Fibroblast of villous mesenchyme (primary cell): ENCODE measurements around a stretch of chr13.

- CAGE, long polyA plus RNA: no peak
Observed at GRCh38 chr13:42320291-42321013, 48.5 kb downstream of the AKAP11 start.

DNA sequence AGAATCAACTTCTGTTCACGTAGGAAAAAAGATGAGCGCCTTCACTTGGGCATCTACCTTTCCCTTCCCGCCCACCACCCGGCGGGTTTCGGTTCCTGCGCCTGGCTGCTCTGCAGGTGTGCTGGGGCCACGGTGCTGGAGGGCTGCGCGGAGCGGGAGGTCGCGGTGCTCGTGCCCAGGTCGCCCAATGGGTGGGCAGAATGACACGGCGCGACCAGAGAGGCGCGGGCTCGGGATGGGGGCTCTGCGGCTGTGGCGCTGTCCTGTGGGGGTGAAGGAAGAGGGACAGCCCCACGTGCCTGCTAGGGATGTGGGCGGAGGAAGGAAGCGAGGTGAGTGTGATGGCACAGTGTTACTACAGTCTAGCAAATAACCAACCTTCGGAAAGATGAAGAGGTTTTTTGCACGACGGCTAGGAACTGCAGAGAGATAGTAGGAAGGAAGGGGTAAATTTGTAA is 966 bp downstream of the TNFSF11 start:
- CAGE, long polyA plus RNA: no peak

GRCh38 chr13:42870189-42870999 is 89.0 kb downstream of the FAM216B start:
- CAGE, long polyA plus RNA: no peak

DNA sequence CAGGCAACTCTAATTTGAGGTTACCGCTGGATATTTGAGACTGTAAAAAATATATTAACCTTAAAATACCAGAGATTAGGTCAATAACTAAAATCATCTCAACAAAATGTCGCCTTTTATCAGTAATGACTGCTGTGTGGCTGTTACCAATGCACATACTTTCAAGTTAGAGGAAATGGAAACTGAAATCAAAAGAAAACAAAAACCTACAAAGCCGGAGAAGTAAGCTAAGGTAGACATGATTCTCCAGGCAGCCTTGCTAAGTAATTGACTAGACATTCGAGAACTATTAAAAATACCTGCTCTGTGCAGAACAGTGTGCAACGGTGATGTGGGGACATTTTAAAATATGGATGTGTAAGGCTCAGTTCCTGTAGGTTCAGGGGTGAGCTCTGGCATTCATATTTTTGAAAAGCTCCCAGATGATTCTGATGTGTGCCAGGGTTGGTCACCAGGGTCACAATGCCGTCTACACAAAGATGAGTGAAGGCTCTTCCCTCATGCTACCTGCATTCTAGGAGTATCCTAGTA is 575 bp upstream of the EPSTI1 start:
- CAGE, long polyA plus RNA: no peak

- CAGE, long polyA plus RNA: no peak
Observed at GRCh38 chr13:43975350-43976096, 95.8 kb downstream of the LACC1 start.

DNA sequence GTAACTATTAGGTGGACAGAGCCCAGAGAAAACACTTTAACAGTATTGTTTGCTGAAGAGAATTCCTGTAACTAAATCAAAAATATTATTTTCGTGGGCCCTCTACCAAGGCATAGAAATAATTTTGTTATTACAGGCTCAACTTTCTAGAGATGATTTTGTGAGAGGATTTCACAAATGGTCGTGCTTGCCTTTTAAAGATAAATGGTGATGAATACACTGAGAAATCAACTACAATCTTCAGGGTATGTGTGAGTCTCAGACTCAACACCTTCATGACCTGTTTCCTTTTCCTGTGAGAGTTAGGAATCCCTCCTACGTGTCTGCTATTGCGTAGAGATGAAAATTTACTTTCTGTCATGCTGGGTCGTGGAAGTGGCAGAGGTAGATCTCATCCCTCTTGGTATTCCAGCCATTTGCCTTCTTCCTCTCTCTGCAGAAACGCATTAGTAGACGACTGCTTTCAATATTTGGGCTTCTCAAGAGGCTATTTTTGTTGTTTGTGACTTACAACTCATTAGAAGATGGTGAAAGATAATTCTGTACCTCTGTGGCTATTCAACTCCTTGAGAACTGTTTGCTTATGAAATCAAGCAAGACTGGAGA is 48.4 kb downstream of the SMIM2 start:
- CAGE, long polyA plus RNA: no peak

DNA sequence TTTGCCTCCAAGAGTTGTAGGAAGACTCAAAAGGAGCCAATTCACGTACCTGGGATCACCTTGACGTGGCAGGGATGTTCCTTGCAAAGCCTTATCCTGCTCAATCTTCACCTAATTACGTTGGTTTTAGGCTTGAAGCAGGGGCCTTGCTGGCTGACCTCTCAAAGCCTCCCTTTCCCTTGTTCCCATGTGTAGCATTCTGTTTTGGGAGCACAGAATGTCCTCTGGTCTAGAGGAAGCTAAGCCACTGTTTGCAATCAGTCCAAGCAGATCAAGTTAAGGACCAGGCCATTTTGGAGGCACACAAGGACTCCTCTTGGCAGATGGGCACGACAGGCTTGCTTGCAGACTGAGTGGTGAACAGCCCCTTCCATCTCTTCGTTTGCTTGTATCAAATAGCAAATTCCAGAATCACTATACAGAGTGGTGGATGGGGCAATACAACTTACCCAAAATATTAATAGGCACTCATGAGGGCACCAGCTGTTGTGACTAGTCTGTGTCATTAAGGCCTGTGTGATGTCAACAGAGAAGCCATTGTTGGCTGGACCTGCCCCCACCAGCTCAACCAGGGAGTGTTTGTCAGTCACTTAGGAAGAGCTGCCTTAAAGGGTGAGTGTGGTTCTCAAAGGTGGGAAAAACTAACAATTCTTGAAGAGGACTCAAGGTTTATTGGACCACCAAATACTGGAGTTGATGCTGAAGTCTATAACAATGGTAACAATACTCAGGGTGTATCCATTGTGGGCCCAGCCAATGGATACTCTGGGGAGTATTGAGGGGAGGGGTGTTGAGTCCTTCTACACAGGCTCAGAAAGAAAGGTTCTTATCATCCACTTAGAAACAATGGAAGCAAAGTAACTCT is 2.9 kb downstream of the SMIM2 start:
- CAGE, long polyA plus RNA: no peak

DNA sequence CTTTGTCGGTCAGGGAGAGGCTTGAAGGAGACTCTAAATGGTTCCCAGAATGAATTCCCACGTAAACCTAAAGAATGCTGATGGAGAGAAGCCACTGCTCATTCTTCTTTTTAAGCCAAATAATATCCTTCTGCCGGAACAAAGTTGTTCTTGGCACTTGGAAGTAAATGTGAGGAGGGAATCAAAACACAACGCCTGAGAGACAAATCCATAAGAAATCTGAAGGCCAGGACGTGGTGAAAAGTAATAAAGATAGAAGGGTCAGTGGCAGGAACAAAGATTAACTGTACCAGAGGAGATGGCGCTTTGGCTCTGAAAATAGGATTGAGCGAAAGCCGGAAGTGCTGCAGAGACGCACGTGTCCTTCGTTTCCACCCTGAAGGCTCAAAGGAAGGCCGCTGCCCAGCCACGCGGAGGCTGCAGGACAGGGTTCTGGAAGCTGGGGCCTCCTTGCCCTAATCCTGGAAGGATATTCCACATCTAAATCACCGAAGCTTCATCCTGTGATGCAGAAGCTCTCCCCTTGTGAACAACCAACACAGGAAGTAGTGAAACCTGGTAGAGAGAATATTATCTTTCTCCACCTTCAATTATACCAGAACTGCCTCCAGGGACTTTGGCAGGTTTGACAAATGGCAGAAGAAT is 2.1 kb downstream of the SMIM2 start:
- CAGE, long polyA plus RNA: no peak

DNA sequence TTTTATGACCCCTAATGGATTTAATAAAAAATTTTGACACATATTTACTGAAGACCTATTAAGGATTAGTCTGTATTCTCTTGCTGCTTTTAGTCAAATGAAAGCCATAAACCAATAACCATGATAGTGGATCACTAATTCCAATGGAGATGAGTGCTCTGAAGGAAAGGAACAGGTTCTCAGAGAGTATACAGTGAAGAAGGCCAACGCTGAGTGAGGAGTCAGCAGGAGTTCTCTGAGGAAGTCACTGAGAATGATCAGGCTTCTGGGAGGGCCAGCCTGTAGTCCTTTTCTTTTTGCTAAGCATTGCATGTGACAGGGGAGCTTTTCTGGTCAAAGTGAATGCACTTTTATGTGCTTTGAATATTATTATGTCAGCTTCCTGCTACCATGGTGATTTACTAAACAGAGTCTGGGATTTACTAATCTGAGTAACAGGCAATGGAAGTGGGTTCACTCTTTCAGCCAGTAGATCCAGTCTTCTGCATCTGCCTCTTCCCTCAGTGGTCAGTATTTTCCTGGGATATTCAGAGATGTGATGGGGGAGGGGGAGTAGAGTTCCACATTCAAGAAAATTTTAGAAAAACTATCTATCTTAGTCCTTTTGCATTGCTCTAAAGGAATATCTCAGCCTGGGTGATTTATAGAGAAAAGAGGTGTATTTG is 81.1 kb upstream of the SERP2 start:
- CAGE, long polyA plus RNA: no peak

DNA sequence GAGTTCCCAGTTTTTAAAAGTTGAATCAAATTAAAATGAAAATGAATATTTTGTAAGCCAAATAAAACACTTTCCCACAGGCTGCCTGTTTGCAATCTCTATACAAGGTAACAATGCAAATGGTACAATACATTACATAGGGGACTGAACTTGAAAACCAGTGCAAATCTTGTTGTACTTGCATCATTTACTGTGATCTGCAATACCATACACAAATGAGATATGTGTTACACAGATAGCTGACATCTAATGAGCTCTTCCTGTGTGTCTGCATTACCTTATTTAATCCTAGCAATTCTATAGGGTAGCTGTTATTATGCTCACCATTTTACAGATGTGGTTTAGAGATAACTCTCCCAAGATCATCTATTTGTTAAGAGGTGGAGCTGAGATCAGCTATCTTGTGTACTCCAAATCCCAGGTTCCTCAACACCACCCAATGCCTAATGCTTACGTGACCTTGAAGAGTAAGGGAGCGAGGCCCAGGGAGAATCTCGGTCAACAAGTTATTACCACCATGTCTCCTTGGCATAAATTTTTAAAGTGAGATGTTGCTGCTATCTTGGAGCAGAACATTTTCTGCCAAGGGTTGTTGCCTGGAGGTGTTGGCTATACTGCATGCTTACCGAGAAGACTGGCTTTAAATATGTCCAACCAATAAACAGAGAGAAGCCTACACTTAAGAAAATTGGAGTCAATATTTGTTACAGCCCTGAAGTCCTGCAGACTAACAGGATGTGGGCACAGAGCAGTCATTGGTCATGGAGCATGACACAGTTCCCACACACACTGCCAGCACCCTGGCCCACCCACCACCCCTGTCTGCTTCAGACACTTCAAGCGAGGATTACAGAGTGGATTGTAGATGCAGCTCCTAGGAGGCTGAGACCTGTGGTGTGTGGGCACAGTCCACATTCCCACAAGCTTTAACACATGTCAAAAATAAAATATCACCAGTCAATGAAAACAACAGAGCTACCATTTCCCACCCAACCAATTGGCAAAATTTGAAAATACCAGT is 21.2 kb upstream of the SERP2 start:
- CAGE, long polyA plus RNA: no peak

DNA sequence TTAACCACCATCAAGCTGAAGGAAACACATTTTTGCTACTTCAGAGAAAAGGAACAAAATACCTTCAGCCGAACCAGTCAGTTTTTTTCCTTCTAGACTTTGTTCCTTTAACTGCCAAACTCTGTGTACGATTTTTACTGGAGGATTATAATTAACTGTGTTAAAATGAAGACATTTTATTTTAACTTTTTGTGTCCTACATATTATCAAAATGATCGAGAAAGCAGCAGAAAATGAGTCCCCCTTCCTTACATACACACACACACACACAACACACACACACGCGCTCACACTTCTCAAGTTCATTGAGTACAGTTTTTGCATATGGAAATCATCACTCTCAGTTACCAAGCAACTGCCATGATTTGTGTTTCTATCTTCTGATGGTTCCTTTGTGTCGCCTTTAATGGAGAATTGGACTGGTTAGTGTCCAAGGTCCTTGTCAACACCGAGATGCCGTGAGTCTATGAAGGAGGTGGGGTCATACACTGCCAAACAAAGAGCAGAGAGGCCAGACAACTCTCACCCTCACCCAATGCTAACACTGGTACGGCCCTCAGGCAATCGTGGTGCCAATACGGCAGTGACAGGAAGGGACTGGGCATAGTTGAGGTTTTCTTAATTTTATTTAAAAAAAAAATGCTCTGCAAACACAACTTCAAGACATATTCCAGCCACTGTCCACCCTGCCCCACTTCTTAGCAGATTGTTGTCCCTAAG is 9.7 kb upstream of the SERP2 start:
- CAGE, long polyA plus RNA: no peak

GRCh38 chr13:44367805-44368241 is 5.8 kb upstream of the SERP2 start:
- CAGE, long polyA plus RNA: no peak

- CAGE, long polyA plus RNA: no peak
Observed at GRCh38 chr13:44396513-44396843, 22.9 kb downstream of the SERP2 start.

GRCh38 chr13:44403368-44404006 is 29.9 kb downstream of the SERP2 start:
- CAGE, long polyA plus RNA: no peak

GRCh38 chr13:44412284-44412666 is 38.7 kb downstream of the SERP2 start:
- CAGE, long polyA plus RNA: no peak

DNA sequence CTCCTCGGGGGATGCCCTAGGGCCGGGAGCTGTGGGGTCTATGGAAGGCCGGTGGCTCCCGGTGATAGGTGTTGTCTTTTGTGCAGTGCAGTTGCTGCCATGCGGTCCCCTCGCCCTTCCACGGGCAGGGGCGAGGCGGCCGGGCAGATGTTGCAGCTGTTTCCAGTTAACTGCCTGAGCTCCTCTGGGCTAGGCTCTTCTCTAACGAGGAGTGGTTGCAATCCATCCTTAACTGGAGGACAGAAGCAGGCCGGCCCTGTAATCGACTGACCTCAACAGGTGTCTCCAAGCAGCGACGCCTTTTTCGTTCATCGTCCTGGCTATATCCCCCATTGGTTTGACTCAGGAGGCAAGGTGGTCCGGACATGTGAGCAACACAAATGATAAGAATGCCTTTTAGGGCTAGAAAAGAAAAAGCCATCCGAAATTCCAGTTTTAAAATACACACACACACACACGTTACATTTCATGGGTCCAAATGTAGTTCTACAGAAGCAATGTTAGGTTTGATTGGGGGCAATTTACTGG is 1.9 kb upstream of the TSC22D1 start:
- CAGE, long polyA plus RNA: no peak

- CAGE, long polyA plus RNA: no peak
Observed at GRCh38 chr13:44756229-44756916, 180.2 kb upstream of the TSC22D1 start.

DNA sequence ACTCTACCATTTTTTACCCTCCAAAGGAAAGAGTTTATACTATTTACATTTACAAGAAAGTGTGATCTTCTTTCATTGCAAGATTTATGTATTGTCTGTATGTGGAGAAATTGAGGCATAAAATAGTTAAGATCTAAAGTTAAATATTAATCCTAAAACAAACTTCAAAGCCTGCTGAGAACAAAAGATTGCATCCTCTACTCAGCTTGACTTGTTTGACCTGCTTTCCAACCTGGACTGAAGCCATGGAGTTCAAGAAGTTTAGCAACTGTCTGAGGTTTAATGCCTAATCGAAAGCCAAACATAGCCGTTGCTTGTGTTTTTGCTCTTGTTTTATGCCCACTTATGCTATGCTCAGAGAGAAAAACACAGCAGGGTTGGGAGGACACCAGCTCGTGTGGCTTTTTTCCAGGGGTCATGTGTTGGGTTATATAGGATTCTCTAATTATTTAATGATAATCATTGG is 135.7 kb downstream of the NUFIP1 start:
- CAGE, long polyA plus RNA: no peak

DNA sequence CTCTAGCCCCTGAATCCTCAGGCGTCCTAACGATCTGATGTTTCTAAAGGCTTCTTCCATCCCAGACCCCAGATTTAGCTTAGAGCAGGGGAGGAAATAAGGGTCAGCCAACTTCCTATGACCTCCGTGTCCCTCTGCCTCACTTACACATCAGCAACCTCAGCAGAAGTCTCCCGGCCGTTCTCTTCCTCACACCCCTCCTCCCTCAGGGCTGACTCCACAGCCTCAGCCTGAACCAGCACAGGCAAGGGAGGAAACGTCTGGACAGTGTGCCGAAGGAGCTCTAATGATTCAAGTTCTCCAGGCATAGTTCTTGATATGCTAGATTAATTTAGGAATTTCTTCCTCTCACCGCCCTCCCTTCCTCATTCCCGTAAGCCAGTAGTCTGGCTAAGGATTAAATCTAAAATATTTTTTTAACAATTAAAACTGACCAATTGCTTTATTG is 121.4 kb downstream of the NUFIP1 start:
- CAGE, long polyA plus RNA: no peak

DNA sequence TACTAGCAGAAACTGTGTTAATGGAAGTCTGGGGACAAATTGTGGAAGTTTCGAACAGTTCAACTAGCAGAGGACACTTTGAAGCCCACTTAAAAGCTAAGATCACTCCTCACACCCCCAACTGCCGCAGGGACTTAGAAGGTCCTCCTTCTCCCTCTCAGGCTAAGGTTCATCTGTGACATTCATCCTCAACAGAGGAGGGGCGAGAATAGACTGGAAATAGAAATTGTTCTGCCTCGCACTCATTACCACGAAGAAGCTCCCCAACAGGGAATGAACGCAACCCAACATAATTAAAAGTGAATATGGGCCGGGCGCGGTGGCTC is 70.4 kb downstream of the NUFIP1 start:
- CAGE, long polyA plus RNA: no peak